Anterior vena cava (tissue), 1 donor: ENCODE data around the genes TMEM169 and IGFBP2.

DNA sequence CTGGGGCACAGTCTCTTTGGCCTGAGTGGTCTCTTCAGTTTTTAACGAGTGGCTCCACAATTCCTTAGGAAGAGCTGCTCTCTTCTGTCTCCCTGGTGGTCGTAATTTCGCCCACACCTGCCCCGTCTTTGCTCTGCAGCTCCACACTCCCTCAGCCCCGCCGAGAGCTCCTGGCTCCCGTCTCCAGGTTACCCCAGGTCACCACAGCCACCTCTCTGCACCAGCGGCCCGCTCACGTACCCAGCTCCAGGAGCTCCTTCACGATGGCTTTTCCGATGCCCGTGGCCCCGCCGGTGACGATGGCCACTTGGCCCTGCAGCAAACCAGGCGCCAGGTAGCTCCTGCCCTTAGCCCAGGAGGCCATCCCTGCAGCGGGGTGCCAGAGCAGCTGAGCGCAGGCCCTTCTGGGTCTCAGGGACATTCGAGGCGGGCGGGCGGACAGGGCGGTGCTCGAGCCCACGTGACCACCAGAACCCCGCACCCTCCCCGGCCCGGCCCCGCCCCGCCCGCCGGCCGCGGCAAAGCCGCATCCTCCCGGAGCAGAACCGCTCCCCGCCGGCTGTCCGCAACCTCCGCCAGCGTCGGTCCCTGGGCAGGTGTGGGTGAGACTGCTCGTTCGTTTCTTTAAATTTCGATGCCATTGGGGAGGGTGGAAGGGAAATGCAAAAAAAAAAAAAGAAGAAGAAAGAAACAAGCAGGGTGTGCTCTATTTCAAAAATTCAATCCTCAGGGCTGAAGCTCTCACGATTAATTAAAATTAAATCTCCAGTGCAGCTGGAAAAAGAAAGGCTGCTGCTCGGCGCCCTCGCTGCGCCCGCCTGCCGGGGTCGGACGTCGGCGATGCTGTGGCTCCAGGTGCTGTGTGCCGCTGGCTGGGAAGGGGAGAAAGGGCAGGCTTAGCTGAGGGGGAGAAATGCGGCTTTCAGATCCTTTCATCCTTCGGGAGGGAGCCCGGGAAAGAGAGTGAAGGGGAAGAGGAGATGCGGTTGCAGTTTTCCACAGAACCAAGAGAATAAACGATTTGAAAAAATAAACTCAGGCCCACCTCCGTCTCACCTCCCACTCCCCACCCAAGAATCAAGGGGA lies at the start of gene TMEM169:
TSS of gene TMEM169 (plus strand) at position 542 of the 1,086 bp plus-strand sequence.
- PRO-cap = bidirectional peak, plus-strand start at position 548 of the sequence, minus-strand start at position 390 of the sequence

DNA sequence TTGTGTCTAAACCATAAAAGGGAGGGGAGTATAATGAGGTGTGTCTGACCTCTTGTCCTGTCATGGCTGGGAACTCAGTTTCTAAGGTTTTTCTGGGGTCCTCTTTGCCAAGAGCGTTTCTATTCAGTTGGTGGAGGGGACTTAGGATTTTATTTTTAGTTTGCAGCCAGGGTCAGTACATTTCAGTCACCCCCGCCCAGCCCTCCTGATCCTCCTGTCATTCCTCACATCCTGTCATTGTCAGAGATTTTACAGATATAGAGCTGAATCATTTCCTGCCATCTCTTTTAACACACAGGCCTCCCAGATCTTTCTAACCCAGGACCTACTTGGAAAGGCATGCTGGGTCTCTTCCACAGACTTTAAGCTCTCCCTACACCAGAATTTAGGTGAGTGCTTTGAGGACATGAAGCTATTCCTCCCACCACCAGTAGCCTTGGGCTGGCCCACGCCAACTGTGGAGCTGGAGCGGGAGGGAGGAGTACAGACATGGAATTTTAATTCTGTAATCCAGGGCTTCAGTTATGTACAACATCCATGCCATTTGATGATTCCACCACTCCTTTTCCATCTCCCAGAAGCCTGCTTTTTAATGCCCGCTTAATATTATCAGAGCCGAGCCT lies 108.4 kb downstream of the XRCC5 start:
- PRO-cap = no peak

GRCh38 chr2:216519353-216519582 lies 20.6 kb downstream of the RPL37A start:
- PRO-cap = no peak

- PRO-cap = no peak
These were observed 56.0 kb downstream of the RPL37A start for GRCh38 chr2:216554634-216555122.

- PRO-cap = no peak
These were observed 56.5 kb downstream of the RPL37A start for GRCh38 chr2:216555123-216555500.

GRCh38 chr2:216565555-216565927 lies 66.9 kb downstream of the RPL37A start:
- PRO-cap = no peak

DNA sequence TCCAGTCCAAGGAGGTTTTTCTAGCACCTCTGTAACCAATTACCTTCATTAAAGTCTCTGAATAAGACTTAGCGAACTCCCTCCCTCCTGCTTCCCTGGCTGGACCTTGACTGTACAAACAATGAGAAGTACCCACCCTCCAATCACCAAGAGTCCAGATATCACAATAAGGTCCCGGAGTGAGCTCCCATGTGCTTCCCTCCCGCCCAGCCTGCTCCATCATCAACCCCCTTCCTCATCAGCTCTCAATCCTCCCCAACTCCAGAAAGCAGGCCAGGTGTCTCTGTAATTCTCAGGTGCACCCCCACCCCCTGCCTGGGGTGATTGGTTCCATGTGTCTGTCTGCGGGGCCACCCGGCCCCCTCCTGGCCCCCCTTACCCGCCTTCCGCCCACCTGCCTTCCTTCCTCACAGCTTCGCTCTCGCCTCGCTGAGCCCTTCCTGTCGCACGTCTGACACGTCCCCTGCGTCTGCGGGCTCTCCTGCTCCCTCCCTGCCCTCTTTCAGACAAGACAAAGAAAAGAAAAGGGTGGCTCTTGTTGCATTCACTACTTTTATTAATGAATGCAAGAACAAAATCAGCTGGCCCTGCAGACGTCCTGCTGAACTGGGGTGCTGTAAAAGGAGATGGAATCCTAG lies 26.6 kb upstream of the IGFBP2 start:
- PRO-cap = no peak

- PRO-cap = no peak
These were observed 828 bp upstream of the IGFBP2 start for GRCh38 chr2:216632228-216632955.

DNA sequence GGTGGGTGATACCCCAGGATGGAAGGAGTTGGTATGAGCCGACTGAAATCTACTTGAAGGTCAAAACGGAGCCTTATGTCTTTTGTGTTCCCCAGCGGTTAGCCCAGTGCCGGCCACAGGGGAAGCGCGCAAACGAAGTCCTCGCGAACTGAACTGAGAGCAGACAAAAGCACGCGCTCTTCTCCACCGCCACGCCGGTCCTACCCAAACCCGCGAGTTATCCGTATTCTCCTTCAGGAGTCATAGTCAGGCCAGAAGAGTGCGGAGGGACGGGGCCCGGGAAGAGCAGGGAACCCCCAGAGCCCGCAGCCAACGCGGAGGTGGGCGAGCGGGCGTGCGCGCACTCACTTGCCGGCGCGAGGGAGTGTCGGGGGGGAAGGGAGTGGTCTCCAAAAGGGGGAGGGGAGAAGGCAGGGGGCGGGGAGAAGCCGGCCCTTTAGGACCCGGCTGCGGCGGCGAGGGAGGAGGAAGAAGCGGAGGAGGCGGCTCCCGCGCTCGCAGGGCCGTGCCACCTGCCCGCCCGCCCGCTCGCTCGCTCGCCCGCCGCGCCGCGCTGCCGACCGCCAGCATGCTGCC lies at the start of gene IGFBP2:
TSS of gene IGFBP2 (plus strand) at position 465 of the 576 bp plus-strand sequence.
- PRO-cap = bidirectional peak, plus-strand start at position 465 of the sequence, minus-strand start at position 202 of the sequence

GRCh38 chr2:216643619-216644727 lies 10.8 kb downstream of the IGFBP2 start:
- PRO-cap = no peak

GRCh38 chr2:216663794-216664467 lies 30.7 kb downstream of the IGFBP2 start:
- PRO-cap = no peak

- PRO-cap = no peak
These were observed 23.9 kb downstream of the IGFBP5 start for GRCh38 chr2:216671583-216671764.

DNA sequence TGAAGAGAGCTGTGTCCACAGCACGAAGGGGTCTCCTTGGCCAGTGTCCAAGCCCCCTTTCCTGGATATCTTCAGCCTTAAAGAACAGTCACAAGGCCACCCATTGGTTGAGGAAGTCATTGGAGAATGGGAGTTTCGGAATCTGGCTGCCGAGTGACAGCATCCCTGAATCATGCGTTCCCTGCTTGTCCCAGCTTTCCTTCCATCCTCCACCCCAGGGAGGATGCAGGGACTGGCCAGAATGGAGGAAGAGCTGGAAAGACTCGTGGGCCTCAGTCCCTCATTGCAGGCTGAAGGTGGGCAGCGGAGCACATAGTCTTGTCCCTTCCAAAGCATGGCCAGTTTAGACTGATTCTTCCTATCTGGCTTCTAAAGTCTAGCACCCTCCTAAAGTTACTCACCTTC lies 20.8 kb downstream of the IGFBP5 start:
- PRO-cap = no peak

- PRO-cap = no peak
These were observed 11.4 kb downstream of the IGFBP5 start for GRCh38 chr2:216683747-216684567.

GRCh38 chr2:216715270-216715534 lies 19.9 kb upstream of the IGFBP5 start:
- PRO-cap = no peak

DNA sequence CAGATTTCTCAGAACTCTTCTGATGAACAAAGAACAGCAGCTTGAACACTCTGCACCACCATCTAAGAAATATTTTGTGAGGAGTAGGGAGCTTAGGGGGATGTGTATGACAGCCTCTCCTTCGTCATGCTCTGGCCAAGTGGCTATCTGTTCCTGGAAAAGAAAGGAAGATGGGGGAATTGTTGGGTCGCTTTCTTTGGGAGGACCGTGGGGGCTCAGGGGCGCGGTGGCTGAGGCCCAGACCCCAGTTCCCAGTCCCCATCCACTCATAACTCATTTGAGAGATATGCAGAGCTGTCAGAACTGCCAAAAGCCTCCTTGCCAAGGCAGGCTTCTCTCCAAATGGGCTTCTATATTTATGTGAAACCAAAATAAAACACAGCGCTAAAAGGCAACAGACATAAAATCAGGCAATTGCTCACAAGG lies 114.7 kb upstream of the TNP1 start:
- PRO-cap = no peak

- PRO-cap = no peak
These were observed 230.1 kb upstream of the TNP1 start for GRCh38 chr2:217089839-217090549.

DNA sequence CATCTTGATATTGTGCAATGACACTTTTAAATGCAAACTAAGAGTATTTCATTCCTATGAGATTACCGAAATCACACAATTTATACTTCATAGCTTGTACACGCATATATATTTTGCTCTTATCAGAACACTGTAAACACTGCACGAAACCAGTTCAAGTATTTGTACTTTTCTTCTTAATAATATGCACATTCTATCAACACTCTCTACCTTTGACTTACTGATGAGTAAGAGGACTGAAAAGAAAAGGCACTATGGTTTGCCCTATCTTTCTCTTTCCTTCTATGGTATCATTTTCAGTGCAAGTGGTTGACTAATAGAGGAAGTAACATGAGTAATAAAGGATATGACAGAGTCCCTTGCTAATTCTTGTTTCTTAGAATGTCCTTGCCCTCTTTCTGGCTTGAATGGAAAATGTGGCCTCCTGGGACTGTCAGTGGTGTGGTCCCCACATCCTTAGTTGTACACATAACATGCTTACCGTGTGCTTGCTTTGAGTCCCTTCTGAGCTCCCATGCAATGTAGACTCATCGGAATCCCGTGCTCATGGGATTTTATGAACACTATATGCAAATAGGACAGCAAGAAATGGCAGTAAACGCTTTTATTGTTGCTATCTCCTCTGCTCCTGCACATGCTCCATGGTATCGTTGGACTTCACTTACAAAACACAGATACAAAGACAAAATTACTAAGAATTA lies 363.5 kb upstream of the TNP1 start:
- PRO-cap = no peak

GRCh38 chr2:217279576-217279961 lies 419.7 kb upstream of the TNP1 start:
- PRO-cap = no peak

DNA sequence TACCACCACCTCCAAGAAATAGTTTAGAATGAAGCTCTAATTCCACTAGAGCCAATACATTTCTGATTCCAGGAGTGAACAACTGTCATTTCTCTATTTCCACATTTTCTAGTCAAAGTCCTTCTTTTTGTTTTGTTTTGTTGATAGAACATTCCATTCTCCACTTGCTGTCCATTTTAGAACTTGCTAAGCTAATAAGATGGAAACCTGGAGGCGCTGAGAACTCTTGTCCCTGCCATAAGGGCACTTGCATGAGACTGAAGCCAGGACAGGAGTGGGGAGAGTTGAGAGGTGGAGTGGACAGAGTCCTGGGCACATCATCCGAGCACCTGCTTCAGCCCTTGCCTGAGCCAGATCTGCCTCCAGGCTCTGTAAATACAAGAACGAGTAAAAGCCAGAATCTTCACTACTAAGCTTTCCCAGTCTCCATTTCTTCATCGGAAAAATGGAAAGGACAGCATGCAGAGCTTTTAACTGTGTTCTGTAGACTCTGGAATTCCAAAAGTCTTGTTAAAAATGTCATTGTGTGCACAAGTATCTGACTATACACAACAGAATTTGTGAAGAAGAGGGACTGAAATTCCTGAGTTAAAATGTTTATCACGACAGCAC lies 498.0 kb upstream of the TNP1 start:
- PRO-cap = no peak